Fibroblast of the aortic adventitia (primary cell): ENCODE results near the genes MYOF and FFAR4.

- CAGE, long polyA plus RNA, result no peak
Measured at GRCh38 chr10:93383654-93384067, 98.5 kb downstream of the MYOF start.

GRCh38 chr10:93384068-93384444 is 98.1 kb downstream of the MYOF start:
- CAGE, long polyA plus RNA, result no peak

DNA sequence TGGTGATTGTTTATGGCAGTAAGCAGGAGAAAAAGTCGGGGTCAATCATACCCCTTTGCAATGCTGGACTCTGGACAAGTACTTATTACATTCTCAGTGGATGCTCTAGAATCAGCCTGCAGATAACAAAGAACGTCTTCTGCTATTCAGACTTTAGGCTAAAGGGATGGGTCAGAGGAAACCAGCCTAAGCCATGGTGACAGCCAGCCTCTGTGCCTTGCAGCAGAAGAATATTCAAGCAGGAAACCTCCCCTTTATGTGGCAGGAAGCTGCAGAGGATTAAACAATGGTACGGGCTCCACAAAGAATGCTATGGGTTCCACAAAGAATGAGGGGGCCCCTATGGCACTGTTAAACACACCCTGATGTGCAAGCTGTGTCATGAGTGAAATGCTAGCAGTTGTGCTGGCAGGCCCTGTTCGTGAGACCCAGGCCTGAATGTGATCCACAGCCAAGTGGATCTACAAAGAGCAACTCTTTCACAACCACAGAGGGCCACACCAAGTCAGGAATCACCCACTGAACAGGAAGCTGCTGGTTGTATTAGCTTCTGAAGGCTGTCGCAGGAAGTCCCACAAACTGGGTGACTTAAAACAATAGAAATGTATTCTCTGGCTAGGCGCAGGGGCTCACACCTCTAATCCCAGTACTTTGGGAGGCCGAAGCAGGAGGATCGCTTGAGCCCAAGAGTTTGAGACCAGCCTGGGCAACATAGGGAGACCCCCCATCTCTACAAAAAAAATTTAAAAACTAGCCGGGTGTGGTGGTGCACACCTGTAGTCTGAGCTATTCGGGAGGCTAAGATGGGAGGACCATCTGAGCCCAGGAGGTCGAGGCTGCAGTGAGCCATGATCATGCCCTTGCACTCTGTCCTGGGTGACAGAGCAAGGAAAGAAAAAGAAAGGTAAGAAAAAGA is 68.8 kb downstream of the MYOF start:
- CAGE, long polyA plus RNA, result no peak

GRCh38 chr10:93421982-93422539 is 60.1 kb downstream of the MYOF start:
- CAGE, long polyA plus RNA, result no peak

- CAGE, long polyA plus RNA, result no peak
Measured at GRCh38 chr10:93481798-93482871, at the start of gene MYOF. MYOF (minus strand) TSS chr10:93482334.

GRCh38 chr10:93502959-93503426 is 6.6 kb downstream of the CEP55 start:
- CAGE, long polyA plus RNA, result no peak

- CAGE, long polyA plus RNA, result no peak
Measured at GRCh38 chr10:93566440-93567280, at the start of gene FFAR4. FFAR4 (plus strand) TSS chr10:93566665.

GRCh38 chr10:93897134-93897760 is 3.5 kb downstream of the SLC35G1 start:
- CAGE, long polyA plus RNA, result no peak

- CAGE, long polyA plus RNA, result no peak
Measured at GRCh38 chr10:94088631-94089384, 95.1 kb downstream of the PLCE1 start.

GRCh38 chr10:94258459-94259294 is 104.1 kb downstream of the NOC3L start:
- CAGE, long polyA plus RNA, result no peak

DNA sequence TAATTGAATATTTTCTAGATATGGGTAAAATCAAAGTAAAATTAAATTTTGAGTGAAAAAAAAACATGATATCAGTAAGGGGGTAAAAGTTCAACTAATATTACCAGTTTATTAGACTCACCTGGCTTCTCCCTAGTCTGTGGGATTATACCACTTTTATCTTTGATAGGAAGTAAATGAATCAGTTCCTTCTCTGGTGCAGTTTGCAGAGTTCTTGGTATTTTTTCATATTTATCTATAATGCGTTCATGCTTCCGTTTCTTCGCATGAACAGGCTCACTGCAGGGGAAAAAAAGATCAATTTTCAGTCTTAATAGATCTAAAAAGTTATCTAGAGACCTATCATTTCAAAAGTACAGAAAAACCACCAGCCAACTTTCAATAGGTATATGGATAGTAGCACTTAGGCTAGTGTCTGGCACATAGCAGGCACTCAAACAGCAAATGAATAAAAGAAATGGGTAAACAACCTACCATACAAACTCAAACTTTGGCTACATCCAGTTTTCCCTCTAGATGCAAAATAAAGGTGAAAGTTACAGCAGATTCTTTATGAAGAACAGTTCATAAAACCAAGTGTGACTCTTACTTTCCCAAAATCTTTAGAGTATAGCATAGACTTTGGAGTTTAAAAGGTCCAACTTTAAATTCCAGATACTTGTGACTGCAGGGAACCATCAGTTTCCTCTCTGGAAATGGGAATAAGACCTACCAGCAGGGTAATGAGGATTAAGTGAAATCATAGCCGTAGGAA is 5.5 kb downstream of the NOC3L start:
- CAGE, long polyA plus RNA, result no peak

DNA sequence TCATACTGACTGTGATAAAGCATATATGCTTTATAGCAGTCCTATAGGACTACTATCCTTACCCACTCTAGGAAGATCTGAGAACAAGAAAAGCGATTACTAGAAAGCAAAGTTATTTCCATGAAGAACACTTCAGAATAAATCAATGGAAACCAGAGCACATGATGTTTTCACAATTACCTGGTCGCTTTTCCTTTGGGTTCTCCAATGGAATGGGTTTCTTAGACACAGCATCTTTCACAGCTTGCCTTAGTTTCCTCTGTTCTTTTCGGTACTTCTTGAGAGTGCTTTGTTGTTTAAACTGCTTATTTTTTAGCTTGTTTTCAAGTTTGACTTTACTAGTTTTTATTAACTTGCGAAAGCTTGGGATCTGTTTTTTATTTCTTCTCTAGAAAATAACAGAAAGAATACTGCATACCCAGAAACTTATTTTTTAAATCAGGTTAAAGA is 1.2 kb downstream of the NOC3L start:
- CAGE, long polyA plus RNA, result no peak

DNA sequence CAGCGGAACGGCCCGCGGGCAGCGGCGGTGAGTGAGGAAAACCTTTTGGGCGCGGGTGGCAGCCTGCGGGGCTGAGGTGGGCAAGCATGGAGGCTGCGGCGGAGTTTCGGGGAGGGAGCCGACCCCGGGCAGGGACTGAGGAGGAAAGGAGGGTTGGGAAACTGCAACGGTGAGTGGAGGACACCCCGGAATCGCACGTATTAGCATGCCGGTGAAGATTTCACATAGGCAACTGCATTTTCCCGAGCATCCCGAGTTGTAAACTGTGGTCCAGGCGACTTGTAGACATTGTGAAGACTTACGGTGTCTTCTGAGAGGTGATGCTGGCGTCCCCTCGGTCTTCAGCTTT is 312 bp downstream of the HELLS start:
- CAGE, long polyA plus RNA, result no peak

DNA sequence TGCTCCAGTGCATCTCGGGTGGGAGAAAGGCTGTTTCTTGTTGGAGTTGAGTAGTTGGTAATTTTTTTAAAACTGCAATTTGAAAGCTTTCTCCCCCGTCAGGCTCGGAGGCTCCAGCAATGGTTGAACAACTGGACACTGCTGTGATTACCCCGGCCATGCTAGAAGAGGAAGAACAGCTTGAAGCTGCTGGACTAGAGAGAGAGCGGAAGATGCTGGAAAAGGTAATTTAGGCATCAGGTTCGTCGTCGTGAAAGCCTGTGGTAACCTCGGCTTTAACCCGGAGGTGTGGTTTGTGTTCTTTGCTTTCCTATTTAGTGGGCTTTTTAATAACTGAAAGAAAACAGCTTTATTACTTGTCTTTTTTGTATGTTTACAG is 676 bp downstream of the HELLS start:
- CAGE, long polyA plus RNA, result no peak

DNA sequence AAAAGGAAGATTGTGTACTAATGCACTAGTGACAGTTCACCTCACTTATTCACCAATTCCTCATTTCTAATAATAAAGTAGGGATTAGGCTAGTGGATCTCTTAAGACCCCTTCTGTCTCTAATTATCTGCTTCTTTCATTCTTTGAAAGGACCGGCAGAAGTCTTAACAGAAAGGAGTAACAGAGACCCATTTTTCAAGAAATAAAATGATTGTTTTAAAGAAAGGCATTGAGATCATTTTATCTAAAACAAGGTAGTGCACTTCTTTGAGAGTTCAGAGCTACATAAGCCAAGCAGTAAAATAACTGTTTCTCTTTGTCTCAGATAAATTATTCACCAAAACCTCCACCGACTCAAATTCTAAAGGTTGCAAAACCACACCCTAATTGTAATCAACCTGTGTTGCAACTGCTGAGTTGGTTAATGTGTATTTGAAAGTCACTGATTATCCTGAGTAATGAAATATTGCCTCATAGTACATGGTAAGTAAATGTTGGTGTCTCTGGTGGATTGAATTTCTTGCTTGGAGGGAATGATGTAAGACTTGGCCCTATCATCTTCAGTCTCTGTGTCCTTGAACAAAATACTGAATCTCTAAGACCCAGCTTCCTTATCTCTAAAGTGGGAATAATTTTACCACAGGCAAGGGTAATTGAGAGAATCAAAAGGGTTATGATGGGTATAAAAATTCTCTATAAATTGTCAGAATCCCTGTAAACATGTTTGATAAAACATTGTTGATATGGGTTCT is 35.9 kb upstream of the CYP2C9 start:
- CAGE, long polyA plus RNA, result no peak

DNA sequence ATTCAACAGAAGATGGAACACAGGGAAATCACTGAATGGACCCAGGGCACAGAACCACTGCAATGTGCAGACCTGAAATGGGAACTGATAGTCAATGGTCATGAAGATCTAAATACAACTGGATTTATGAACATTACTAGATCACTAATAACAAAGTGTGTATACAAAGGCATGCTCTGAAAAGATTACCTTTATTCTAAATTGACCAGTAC is 1.4 kb upstream of the CYP2C8 start:
- CAGE, long polyA plus RNA, result no peak

DNA sequence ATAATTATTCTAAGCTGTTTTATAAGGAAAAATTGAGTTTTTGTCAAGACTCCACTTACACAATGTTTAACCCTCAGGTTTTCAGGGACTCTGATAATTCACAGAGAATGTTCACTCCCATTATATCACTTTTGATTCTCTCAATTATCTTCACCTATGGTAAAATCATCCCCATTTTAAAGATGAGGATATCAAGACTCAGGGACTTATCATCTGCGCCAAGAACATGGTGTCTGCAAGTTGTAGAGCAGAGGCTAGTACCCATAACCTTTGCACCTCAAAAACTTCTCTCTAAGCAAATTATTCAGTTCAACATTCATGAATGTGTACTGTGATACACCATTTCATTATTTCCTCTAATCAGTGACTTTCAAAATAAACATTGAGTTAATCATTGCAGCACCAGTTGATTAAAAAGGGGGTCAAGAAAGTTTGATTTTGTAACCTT is 47.5 kb upstream of the CYP2C8 start:
- CAGE, long polyA plus RNA, result no peak

DNA sequence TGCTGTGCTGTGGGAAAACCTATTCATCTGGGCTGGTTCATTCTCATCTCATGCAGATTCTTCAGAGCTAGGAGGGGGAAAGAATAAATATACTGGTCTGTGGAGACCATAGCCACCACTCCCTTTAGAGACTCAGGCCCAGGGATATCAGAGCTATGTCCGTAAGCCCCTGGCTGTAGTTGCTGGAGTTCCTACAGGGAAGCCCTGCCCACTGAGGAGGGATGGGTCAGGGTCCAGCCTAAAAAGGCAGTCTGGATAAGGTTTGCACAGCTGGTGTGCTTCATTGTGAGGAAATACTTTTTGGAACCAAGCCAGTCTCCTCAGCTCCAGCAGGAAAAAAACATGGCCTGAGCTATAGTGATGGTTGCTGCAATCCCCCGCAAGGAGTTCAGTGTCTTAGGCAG is 52.5 kb upstream of the CYP2C8 start:
- CAGE, long polyA plus RNA, result no peak

DNA sequence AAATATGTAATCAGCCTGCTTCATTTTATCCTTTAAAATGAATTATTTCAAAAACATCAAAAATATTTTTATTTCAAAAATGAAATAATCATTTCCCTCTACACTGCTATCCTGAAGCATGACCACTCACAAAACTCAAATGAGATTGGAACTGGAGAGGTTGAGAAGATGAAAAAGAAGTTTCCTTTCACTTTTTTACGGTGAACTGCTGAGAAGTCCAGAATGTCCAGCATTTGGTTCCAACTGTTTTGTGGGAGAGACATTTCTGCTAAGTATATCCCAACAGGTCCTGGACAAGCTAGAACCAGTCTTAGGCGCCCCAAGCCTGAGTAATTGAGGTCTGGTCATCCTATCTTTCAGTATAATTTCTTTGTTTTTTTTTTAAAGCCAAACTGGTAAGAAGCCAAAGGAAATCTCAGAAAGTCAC is 15.3 kb downstream of the PDLIM1 start:
- CAGE, long polyA plus RNA, result no peak

DNA sequence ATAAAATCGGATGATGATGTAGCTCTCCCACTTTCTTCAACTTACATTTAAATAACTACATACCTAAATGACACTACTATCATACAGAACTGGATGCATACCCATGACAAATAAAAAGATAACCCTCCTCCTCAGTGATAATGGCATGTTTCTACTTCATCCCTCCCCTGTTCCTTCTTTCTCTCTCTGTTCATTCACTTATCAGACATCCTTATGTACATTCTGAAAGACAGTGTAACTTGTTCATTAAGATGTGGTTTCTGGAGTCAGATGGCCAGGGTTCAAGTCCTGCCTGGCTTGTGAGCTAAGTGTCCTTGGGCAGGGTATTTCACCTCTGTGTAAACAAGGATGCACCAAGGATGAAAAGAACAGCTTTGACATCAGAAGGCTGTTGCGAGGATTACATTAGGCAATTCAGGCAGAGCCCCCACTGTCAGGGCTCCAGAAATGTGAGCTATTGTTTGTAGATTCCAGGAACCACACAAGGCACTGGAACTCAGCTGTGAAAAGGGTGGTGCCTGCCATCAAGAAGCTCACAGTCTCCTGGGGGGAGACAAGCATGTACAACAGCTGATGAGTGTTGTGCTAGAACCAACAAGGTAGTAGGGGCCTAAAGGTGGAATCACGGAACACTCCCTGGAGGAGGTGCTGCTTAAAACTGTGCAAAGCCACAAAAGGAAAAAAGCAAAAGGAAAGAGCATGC is 12.7 kb downstream of the PDLIM1 start:
- CAGE, long polyA plus RNA, result no peak